Measurements from ENCODE around the genes KBTBD6 and NAA16.

DNA sequence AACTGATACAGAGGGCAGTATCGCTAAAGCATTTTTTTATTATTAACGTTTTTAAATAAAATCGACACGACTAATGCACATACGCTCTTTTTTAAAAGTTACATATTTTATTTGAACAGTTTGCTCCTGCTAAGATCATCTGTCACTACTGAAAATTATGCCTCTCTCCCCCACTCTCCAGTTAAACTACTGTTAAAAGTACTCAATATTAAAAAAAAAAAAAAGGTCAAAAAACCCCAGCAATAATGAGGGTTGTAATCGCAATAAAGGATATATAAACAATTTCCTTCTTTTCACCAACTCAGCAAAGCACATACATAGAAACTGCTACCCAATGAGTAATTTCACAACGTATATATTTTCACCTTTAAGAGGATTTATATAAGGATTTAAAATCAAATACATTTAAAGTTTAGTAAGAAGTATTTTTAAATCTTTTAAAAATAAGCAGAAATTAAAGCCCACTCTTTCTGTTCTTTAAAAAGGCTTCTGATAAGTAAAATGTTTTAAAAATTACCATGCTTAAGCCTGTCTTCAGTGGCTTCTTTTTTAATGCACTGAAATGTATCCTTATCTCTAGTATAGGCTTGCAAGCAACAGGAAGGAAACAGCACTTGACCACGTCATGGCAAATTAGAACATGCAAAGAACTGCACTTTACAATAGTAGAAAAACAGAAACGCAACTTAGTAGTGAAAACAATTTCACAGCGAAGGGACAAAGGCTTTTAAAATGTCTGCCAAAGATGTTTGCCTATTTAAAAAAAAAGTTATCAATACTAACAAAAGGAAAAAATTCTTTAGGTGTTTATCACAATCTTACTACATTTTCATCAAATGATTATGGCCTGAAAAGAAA, 36.5 kb downstream of the ELF1 start:
- RAMPAGE, long total RNA, result no peak
- RRBS, result no CpG with 5 or more reads among the region's 10 CpGs

- RAMPAGE, long total RNA, result no peak
- RRBS, result no CpG with 5 or more reads among the region's 9 CpGs
Observed at GRCh38 chr13:40999346-41000031, 19.6 kb downstream of the ELF1 start.

DNA sequence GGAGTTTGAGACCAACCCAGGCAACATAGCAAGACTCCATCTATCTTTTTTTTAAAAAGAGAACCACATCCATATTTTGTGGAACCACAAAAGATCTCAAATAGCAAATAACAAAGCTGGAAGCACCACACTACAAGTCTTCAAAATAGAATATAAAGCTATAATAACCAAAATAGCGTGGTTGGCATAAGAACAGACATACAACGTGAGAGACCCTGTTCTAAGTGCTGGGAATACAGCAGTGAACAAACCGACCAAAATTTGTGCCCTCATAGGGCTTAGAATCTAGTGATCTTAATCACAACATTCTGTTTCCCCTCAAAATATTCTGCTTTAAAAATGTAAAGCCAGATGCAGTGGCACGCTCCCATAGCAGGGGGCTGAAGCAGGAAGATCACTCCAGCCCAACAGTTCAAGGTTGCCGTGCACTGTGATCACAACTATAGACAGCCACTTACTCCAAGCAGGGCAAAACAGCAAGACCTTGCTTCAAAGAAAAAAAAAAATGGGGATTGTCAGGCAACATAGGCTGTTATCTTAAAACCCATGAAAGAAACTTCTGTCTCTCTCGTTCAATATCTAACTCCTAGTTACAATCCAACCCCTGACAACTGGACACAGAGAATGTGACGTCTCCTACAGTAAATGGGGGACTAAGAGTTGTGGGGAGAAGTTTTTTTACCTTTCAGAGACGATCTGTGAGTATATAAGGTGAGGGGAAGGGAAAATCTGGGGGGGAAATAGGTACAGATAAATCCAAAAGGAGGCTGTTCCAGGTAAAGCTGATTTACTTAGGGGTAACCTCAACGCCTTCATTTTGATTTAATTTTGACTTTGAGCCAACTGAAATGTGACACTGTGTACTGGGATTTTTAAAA, 17.5 kb downstream of the ELF1 start:
- RAMPAGE, long total RNA, result no peak
- RRBS, result no CpG with 5 or more reads among the region's 9 CpGs

GRCh38 chr13:41006301-41006713, 12.8 kb downstream of the ELF1 start:
- RAMPAGE, long total RNA, result no peak
- RRBS, result no CpG with 5 or more reads among the region's 3 CpGs

- RAMPAGE, long total RNA, result no peak
- RRBS, result 1% methylated on average over 13 of the region's 62 CpGs
Observed at GRCh38 chr13:41060745-41061446, 413 bp upstream of the WBP4 start.

GRCh38 chr13:41131992-41133226, at the start of gene KBTBD6:
Gene KBTBD6, minus strand, starts transcription at chr13:41132802.
- RAMPAGE, long total RNA, result start-site peak on the plus strand at chr13:41132936-41132980, 21 and 22 reads in 2 replicates
- RRBS, result 1% methylated on average over 5 of the region's 86 CpGs

GRCh38 chr13:41310823-41312191, at the start of gene NAA16:
Gene NAA16, plus strand, starts transcription at chr13:41311267.
- RAMPAGE, long total RNA, result no peak
- RRBS, result under 1% methylated on average over 25 of the region's 107 CpGs

GRCh38 chr13:41457696-41458041, 319 bp downstream of the RGCC start:
- RAMPAGE, long total RNA, result no peak
- RRBS, result 1% methylated on average over 22 of the region's 37 CpGs

GRCh38 chr13:41751300-41751729, 209.6 kb downstream of the VWA8 start:
- RAMPAGE, long total RNA, result no peak
- RRBS, result no CpG with 5 or more reads among the region's 3 CpGs

GRCh38 chr13:41885275-41886037, 75.5 kb downstream of the VWA8 start:
- RAMPAGE, long total RNA, result no peak
- RRBS, result no CpG with 5 or more reads among the region's 3 CpGs

DNA sequence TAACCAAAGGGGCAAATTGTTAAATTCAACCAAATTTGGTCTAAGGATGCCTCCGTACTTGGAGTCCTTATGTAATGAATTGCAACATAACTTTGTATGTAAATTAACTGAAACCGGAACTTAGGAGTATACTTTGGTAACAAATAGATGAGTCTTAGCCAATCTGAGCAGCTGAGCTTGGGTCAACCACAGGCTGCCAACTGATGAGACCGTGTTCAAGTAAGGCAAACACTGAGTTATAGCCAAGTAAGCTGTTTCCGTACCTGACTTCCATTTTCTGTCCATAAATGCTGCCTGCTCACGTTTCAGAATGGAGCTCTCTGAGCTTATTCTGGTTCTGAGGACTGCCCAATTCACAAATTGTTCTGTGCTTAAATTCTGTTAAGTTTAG, 5.3 kb downstream of the VWA8 start:
- RAMPAGE, long total RNA, result no peak
- RRBS, result no CpG with 5 or more reads among the region's 5 CpGs

- RAMPAGE, long total RNA, result no peak
- RRBS, result no CpG with 5 or more reads among the region's 5 CpGs
Observed at GRCh38 chr13:42028402-42028977, 20.0 kb upstream of the DGKH start.

- RAMPAGE, long total RNA, result no peak
- RRBS, result no CpG with 5 or more reads among the region's 2 CpGs
Observed at GRCh38 chr13:42062875-42063331, 14.5 kb downstream of the DGKH start.

GRCh38 chr13:42153596-42154119, 105.2 kb downstream of the DGKH start:
- RAMPAGE, long total RNA, result no peak
- RRBS, result no CpG with 5 or more reads among the region's 3 CpGs

DNA sequence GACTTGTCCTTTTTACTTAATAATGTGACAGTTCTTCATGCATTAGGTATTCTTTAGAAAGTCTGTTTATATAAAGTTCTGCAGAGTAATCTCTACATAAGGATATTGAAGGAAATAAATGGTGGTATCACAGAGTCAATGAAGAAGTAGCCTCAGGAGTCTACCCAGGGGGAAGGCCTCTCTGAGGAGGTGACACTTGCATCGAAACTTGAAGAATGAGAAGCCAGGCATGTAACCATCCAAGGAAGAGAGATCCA, 22.9 kb downstream of the AKAP11 start:
- RAMPAGE, long total RNA, result no peak
- RRBS, result no CpG with 5 or more reads among the region's 1 CpG

DNA sequence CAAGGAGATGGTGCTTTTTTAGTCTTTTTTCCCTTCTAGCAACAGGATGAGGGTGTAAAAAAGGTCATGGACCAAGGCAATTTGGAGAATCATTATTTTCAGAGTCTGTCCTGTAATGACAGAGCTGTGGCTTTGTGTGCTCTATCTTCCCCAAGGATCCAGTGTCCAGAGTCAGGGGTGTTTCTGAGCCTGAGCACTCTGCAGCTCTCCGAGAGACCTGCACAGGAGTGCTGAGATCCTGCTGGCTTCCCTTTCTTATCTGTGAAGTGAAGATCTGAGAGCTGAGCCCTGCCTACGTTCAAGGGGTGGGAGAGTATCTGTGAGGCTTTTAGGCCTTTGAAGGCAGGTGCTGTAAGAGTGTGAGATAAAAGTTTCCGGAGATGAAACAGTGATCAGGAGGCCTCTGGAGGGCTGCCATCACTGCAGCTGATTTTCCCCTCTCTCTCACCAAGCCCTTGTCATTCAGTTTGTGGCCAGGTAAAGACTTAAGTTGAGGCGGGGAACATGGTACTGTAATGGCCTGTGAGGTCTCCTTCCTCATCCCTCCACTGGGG, 83.1 kb downstream of the AKAP11 start:
- RAMPAGE, long total RNA, result no peak
- RRBS, result no CpG with 5 or more reads among the region's 4 CpGs

DNA sequence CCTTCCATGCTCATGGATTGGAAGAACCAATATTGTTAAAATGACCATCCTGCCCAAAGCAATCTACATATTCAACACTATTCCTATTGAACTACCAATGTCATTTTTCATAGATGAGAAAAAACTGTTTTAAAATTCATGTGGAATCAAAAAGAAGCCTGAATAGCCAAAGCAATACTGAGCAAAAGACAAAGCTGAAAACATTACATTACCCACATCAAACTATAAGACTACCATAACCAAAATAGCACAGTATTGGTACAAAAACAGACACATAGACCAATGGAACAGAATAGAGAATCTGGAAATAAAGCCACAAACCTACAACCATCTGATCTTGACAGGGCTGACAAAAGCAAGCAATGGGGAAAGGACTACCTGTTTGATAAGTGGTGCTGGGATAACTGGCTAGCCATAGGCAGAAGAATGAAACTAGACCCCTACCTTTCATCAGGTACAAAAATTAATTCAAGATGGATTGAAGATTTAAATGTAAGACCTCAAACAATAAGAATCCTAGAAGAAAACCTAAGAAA, 123.0 kb upstream of the TNFSF11 start:
- RAMPAGE, long total RNA, result no peak

DNA sequence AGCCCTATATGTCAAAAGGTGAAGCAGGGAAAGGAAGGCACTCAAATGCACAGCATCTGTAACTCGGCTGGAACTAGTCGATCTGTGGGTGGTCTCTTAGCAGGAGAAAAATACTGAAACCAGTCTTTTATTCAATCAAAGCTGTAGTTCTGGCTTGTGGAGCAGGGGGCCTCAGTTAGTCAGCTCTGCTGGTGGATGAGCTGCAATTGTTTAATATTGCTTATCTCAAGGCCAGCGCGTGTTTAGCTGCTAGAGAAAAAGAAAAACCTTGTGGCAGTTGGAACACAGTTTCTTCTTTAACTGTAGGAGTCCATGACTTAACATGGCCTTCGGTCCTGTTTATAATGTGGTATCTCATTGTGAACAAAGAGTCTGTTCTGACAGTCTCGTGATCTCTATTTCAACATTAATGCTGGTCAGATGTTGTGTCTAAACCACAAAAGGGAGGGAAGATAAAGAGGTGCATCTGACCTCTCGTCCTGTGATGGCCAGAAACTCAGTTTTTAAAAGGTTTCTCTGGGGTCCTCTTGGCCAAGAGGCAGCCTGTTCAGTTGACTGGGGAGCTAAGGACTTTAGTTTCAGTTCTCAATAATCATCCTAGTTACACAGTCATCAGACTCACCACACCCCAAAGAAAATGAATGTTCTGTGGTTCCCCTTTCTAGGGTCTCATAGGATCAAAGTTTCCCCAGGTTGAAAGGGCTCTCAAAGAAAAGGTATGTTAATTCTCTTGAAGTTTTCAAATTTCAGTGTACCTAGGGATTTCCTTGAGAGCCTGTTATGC, 94.6 kb downstream of the FAM216B start:
- RAMPAGE, long total RNA, result no peak
- RRBS, result no CpG with 5 or more reads among the region's 7 CpGs

- RAMPAGE, long total RNA, result no peak
- RRBS, result no CpG with 5 or more reads among the region's 5 CpGs
Observed at GRCh38 chr13:43087957-43088662, 64.7 kb downstream of the DNAJC15 start.

GRCh38 chr13:43355766-43356248, 332.4 kb downstream of the DNAJC15 start:
- RAMPAGE, long total RNA, result no peak
- RRBS, result no CpG with 5 or more reads among the region's 18 CpGs